Prostate gland (tissue), 2 donors: ENCODE measurements around the gene PTGFRN.

GRCh38 chr1:116909428-116910317 lies at the start of gene PTGFRN:
TSS of gene PTGFRN (plus strand) at chr1:116909916.
- PRO-cap = unidirectional peak, plus-strand start at chr1:116909875; bidirectional peak, plus-strand start at chr1:116909923, minus-strand start at chr1:116909988
- RAMPAGE, long total RNA, 2 experiments = no peak in any of the 2 experiments

DNA sequence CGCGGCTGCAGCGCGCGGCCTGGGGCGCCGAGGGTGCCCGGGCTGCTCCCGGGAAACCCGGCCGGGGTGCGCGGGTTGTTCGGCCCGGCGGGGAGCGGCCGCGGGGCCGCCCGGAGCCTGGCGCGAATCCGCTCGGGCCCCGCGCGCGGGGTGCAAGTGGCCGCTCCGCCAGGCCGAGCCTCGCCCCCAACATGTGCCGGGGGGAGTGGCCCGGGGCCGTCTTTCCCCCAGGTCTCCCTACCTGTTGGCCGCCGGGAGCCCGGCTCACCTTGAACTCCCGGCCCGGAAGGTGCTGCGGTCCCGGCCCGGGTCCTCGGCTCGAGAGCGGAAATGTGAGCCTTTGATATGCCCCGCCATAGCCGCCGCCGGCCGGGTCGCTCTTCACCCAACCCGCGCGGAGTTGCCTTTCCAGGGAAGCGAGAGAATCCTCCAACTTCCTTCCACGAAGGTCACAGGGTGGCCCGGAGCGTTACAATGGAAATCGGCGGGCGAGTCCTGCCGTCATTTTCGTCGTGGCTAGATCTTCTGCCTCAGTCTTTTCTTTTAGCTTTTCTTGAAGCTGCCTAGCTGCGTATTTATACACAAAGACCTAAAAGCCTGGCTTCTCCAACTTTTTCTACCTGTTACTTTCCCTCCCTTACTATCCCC lies 726 bp downstream of the PTGFRN start:
- PRO-cap = unidirectional peak, minus-strand start at position 130 of the sequence; unidirectional peak, minus-strand start at position 154 of the sequence
- RAMPAGE, long total RNA, 2 experiments = no peak in any of the 2 experiments

GRCh38 chr1:116950502-116951134 lies 40.9 kb downstream of the PTGFRN start:
- PRO-cap = no peak
- RAMPAGE, long total RNA, 2 experiments = no peak in any of the 2 experiments

- PRO-cap = no peak
- RAMPAGE, long total RNA, 2 experiments = no peak in any of the 2 experiments
These were observed 26.6 kb upstream of the TTF2 start for GRCh38 chr1:117033486-117033878.

DNA sequence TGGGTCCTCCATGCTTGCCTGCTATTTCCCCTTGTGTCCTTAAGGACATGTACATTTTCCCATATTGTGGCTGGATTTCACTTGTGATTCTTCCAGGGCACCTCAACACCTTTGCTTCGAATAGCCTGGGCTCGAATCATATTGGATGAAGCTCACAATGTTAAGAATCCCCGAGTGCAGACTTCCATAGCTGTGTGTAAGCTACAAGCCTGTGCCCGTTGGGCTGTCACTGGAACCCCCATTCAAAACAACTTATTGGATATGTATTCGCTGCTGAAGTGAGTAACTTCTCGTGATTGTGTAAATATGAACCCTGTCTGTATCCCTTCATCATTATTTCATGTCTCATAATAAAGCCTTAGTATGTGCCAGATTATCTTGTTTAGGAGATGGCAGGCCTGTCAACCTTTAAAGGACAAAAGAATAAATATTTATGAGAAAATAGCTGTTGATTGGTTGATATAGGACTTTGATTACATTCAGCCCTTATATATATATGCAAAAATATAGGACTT lies 28.6 kb downstream of the TTF2 start:
- PRO-cap = no peak
- RAMPAGE, long total RNA, 2 experiments = no peak in any of the 2 experiments

DNA sequence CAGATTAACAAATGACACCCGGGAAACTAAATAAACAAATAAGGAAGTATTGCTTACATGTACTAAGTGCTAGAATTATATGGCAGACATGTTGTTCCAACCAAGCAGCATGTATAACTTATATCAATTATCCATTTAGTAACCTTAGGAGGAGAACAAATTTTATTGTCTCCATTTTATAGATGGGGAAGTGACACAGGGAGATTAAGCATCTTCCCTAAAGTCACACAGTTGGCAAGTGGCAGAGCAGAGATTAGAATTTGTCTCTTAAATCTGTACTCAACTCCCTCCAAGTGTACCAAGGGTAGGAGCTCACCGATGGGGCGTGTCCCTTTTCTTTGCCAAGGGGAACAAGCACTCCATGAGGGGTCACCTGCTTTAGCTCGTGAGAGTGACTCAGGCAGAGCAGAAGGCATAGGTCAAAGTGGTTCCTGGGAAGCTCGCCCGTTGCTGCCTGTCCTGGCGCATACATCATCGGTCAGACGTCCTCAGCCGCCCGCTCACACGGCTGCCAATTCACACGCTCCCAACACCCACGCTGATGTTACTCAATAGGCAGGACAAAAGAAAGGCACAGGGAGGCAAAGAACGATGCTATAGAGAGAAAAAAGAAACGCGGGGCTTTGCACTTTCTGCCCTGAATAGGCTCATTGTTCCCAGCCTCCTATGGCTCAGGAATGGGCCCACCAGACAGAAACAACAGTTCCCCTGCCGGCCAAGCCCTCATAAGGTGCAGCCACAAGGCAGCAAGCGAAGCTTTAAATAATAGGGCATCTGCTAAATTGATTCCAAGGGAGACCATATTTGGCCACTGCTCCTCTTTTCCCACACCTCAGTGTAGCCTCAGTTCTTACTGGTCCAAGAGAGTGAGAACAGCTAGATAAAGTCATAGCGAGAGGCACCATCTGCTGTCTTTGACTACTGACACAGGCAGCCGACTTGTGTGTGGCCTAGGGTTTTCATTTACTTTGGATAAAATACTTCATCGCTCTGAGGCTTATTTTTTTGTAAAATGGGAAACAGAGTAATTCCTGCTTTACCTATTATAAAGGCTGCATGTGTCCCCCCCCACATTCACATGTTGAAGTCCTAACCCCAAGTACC lies 38.8 kb downstream of the VTCN1 start:
- PRO-cap = no peak
- RAMPAGE, long total RNA, 2 experiments = no peak in any of the 2 experiments

DNA sequence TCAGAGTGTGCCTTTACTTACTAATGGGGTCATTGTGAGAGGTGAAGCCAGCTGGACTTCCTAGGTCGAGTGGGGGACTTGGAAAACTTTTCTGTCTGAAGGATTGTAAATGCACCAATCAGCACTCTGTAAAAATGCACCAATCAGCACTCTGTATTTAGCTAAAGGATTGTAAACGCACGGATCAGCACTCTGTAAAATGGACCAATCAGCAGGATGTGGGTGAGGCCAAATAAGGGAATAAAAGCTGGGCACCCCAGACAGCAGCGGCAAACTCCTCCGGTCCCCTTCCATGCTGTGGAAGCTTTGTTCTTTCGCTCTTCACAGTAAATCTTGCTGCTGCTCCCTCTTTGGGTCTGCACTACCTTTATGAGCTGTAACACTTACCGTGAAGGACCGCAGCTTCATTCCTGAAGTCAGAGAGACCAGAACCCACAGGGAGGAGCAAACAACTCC lies 38.0 kb downstream of the VTCN1 start:
- PRO-cap = no peak
- RAMPAGE, long total RNA, 2 experiments = no peak in any of the 2 experiments

DNA sequence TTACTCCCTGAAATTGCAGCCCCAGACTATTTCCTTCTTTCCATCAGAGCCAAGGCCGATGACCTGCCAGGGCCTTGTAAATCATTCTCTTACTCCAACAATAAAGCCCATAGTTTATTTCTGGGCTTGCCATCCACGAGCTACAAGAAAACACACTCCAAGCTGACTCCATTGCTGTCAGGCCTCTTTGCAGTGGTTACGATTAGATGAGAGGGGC lies 21.3 kb upstream of the VTCN1 start:
- PRO-cap = no peak
- RAMPAGE, long total RNA, 2 experiments = no peak in any of the 2 experiments

- PRO-cap = no peak
- RAMPAGE, long total RNA, 2 experiments = no peak in any of the 2 experiments
These were observed 21.8 kb upstream of the VTCN1 start for GRCh38 chr1:117232469-117233046.

GRCh38 chr1:117271850-117272368 lies 61.2 kb upstream of the VTCN1 start:
- PRO-cap = no peak
- RAMPAGE, long total RNA, 2 experiments = no peak in any of the 2 experiments

- PRO-cap = no peak
- RAMPAGE, long total RNA, 2 experiments = no peak in any of the 2 experiments
These were observed 9.2 kb upstream of the MAN1A2 start for GRCh38 chr1:117358019-117358426.

DNA sequence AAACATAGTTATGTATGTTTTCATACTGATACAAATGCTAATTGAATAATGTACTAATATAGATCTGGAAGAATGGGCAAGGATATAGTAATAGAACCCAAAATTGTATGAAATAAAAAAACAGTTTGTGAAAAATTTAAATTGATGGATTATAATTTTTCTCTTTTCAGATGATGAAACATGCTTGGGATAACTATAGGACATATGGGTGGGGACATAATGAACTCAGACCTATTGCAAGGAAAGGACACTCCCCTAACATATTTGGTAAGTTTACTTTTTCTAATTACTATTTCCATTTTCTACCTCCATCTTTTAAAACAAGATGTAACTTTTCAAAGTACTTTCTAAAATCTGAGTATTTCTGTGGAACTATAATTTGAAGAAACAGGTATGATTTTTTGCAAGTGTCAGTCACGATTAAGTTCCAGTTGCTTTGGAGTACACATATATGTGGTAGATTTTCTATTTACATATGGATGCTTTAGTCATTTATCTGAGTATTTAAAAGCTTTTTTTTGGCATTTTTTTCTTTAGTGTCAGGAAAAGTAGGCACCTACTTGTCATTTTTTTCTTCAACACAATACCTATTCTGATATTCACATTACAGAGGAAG lies 38.2 kb downstream of the MAN1A2 start:
- PRO-cap = no peak
- RAMPAGE, long total RNA, 2 experiments = no peak in any of the 2 experiments

DNA sequence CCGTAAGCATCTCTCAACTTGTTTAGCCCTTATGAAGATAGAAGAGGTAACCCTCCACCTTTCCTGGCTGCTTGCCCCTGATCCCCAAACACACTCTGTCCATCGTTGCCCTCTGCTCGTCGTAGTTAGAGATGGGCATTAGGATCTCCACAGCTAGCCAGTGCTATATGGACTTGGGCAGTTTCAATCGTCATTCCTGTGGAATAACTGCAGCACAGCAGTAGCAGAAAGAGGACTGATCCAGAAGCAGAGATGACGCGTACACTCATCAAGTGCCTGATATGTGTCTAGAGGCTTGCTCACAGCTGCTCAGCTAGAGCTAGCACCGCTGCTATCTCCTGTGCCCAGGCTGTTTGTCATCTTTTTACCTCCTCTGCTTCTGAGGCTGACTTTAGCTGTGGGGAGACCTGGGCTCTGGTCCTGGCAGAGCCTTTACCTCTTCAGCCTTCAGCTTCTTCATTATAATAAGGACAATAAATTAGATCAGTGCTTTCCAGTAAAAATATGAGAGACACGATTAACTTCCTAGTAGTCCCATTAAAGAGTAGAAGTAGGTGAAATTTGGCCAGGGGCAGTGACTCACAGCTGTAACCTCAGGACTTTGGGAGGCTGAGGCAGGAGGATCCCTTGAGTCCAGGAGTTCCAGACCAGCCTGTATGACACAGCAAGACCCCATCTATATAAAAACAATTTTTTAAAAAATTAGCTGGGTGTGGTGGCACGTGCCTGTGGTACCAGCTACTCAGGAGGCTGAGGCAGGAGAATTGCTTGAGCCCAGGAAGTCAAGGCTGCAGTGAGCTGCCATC lies 5.4 kb downstream of the TENT5C start:
- PRO-cap = no peak
- RAMPAGE, long total RNA, 2 experiments = no peak in any of the 2 experiments

- PRO-cap = no peak
- RAMPAGE, long total RNA, 2 experiments = no peak in any of the 2 experiments
These were observed 72.7 kb downstream of the TENT5C start for GRCh38 chr1:117678442-117679137.

DNA sequence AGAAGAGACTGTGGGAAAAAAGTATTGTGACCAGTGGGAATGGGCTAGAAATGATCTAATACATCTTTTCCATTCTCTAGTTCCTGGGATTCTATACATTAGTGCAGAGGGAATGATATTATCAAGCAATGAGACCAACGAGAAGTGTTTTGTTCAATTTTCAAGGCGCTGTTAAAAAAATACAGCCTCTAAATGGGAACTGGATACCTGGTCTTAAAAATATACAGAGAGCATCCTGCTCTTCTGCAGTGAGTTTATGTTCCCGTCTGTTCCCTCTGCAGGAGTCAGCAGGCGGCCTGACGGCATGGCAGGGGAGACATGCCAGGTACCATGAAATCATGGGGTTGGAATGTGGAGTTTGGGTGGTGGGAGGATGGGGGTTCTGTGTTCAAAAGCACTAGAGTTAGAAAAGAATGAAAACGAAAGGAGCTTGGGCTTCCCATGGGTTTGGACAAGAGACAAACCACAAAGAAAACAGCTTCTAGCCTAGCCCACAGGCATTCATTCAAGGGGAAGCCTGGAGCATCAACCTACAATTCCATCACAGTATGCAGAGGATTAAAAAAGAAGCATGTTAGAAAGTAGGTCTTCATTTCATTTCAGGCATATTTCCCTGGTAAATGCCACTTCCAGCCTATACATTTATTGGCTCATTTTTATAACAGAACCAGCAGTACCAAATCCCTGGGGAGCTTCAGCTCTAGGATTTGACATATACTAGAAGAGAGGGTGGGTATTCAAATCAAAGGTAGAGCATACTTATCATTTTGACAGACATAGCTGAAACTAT lies 59.9 kb downstream of the WARS2 start:
- PRO-cap = no peak
- RAMPAGE, long total RNA, 2 experiments = no peak in any of the 2 experiments

- PRO-cap = no peak
- RAMPAGE, long total RNA, 2 experiments = no peak in any of the 2 experiments
These were observed 988 bp downstream of the WARS2 start for GRCh38 chr1:119139455-119139874.

DNA sequence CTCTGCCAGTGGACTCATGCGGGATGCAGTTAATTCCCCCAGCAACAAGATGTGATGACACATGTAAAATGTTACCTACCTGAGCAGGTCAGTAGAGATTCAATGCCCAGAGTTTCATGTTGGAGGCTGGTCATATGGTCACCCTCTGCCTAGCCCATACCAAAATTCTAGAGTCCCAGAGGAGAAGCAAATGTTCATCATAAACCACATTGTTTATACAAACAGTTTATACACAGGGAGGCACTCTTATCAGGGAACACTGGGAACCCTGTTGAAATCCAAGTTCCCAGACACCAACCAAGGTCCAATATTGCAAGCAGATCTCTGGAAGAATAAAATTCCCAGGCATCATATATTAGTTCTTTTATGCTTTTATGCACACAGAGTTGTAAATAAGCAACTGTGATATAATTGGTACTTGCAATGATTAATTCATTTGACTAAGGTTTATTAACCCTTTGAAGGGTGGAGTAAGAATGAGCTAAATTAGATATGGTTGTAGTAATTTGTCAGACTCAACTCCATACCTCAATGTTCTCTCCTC lies 10.6 kb downstream of the HAO2 start:
- PRO-cap = no peak
- RAMPAGE, long total RNA, 2 experiments = no peak in any of the 2 experiments

DNA sequence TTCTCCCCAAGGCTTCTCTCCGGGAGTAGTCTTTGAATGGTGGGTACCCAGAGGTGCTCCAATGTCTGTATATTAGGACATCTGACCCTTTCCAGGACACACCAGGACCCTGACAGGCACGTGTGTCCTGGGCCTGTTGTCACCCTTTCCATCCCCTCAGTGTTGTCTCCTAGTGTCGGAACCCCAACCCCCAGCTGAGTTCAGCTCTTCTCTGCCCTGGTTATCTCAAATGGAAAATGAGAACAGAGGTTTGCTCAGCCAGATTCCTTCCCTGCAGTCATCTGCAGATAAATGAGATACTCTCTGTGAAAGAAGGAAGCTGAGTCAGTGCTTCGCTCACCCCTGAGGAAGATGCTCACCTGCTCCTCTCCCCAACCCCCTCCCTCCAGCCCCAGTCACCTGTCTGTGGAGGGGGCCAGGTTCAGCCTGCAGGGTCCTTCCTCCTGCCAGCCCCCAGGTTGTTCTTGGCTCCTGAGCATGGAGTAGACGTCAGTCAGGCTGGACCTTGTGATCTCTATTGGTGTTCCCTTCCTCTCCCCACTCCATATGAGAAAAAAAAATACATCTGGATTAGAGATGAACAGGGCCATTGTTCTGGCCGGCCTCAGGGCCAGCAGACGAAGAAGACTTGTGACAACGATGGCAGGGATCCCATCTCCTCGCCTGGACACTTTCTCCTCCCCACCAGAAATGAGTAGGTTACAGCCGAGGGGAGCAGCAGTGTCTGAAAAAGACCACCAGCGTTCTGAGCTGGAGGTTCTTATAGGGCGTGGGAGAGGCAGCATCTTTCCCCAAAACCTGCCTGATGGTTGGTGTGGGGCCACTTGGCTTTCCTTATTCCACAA lies 20.9 kb downstream of the PHGDH start:
- PRO-cap = no peak
- RAMPAGE, long total RNA, 2 experiments = start-site peak on the minus strand in 1 of 2 experiments, centred at position 507 of the sequence, 22 reads per replicate

- PRO-cap = no peak
- RAMPAGE, long total RNA, 2 experiments = no peak in any of the 2 experiments
These were observed 19.9 kb downstream of the HMGCS2 start for GRCh38 chr1:119748708-119749260.

DNA sequence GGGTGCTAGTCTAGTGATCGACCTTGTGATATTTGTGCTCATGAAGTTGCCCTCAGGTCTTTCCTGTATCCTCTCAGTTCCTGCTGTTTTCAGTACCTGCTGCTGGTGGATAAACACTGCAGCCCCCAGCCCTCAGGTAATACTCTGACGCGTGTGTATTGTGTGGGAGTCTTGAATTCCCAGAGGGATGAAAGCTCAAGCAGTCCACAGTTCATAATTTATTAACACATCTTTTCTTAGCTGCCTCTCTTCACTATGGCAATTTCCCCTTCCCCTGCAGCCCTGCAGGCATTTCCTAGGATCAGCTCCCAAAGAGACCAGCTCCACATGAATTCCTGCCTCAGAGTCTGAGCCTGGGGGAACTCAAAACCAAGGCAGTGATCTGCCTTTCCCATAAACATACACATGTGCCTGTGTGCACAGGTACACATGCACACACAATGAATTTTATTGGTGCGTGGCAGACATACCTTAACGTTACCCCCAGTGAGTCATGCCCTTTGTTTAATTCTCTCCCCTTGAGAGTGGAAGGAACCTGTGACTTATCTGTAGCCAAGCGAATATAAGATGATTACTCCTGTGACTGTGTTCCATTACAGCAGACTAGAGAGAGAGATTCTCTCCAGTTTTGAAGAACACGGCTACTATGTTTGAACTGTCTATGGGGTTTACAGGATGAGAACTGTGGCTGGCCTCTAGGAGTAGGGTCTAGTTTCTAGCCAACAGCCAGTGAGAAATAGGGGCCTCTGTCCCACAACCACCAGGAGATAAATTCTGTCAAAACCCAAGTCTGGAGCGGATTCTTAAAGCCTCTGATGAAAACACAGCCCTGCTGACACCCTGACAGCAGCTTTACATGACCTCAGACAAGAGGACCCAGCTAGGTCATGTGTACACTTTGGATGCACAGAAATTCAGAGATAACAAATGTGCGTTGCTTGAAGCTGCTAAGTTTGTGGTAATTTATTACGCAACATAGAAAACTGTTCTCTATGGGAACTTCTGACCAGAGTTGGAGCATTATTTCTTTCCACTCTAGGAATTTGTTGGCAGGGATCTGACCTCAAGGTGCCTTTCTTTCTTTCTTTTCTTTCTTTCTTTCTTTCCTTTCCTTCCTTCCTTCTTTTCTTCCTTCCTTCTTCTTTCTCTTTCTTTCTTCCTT lies 14.3 kb upstream of the HMGCS2 start:
- PRO-cap = no peak
- RAMPAGE, long total RNA, 2 experiments = no peak in any of the 2 experiments